Monocyte (primary cell): Measurements from ENCODE around the genes HDAC4 and RNPEPL1.

DNA sequence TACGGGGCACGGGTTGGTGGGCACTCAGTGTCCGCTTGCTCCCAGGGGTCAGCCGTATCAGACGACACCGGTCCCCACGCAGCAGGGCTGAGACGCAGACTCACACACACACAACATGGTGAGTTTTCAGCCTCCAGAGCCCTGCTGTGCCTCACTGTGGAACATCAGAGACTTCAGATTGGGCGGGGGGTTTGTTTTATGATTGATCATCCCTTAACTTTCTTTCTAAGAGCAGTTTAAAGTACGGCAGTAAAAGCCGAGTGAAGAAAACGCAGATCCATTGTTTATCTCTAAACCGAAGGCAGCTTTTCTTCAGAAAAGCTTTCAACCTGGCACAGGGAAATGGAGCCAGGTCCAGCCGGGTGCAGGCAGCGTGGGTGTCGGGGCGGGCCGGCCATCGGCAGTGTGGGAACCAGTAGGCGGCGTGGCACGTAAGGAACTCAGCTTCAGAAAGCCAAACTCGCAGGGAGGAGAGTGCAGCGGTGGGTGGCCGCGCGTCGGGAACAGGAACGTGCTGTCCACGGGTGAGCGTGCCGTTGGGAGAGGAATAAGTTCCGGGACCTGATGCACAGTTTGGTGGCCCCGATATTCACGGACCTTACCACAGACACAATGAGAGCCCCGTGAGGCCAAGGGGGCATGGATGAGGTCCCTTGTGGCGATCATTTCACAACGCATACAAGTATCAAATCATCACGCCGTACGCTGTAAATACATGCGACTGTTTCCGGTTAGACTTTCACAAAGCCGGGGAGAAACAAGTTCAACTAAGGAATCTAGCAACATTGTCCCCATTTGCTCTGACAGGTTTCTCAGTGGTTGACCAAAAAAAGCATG, 270.3 kb downstream of the TWIST2 start:
- PRO-cap, 2 experiments: no peak in any of the 2 experiments

DNA sequence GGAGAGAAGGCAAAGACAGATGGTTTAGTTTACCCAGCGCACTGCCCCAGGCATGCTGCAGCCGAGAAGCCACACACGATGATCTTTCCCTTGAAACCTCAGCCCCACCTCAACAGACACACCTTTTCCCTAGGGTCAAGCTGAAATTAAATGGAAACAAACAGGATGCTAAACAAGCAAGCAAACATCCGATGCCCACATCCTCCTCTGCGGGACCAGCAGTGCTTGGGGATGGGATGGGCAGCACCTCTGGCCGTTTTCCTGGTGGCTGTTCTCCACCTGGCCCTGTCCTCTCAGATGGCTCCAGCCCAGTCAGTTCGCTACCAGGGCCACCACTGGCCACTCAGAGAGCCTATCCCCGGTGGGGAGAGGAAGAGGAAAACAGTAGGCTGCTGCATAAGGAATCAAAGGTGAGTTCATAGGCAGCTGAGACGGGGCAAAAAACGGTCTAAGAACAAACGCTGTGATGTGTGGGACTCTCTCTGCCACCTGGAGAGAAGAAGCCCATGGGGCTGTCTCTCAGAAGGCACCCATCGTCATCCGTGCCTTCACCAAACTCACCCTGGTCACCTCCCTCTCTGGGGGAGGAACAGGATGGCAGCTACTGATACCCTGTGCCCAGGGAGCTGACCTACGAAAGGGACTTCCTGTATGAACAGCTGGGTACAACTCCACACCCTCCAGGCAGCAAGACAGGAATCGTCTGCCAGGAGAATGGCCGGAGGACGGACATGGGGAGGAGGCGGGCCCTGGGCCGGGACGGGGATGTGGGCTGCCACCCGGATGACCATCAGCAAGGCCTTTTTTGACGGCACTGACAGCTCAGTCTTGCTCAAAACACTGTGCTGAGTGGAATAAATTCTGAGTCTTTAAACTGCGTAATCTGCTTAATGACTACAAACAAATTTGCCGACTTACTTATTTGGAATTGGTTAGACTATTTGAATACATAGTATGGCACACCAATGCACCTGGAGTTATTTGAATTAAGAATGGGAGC, 243.7 kb downstream of the HDAC4 start:
- PRO-cap, 2 experiments: no peak in any of the 2 experiments

DNA sequence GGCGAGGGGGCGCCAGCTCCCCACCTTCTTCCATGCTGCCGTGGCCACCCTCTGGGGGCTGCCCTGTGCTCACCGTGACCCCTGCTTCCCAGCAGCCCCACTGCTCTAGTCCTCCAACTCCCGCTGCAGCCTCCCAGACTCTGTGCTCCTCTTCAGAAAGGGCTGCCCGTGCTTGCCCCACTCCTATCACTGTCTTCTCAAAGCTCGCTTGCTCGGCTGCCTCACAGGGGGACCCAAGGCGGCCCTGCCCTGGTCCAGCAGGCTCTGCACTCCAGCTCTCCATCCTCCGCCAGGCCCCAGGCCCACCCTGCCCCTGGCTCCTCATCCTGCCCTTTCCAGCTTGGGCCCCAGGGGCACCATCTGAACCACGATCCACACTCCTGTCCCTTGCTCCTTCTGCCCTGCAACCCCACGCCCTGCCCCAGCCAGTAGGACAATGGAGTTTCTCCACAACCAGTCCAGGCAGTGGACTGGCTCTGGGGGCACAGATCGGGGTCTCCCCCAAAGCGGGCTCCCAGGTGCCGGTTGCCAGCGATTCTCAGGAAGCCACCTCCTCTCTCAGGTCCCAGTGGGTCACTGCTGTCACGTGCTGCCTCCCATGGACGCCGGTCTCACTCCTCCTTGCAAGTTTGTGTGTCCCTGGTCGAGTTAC, 238.7 kb downstream of the HDAC4 start:
- PRO-cap, 2 experiments: no peak in any of the 2 experiments

DNA sequence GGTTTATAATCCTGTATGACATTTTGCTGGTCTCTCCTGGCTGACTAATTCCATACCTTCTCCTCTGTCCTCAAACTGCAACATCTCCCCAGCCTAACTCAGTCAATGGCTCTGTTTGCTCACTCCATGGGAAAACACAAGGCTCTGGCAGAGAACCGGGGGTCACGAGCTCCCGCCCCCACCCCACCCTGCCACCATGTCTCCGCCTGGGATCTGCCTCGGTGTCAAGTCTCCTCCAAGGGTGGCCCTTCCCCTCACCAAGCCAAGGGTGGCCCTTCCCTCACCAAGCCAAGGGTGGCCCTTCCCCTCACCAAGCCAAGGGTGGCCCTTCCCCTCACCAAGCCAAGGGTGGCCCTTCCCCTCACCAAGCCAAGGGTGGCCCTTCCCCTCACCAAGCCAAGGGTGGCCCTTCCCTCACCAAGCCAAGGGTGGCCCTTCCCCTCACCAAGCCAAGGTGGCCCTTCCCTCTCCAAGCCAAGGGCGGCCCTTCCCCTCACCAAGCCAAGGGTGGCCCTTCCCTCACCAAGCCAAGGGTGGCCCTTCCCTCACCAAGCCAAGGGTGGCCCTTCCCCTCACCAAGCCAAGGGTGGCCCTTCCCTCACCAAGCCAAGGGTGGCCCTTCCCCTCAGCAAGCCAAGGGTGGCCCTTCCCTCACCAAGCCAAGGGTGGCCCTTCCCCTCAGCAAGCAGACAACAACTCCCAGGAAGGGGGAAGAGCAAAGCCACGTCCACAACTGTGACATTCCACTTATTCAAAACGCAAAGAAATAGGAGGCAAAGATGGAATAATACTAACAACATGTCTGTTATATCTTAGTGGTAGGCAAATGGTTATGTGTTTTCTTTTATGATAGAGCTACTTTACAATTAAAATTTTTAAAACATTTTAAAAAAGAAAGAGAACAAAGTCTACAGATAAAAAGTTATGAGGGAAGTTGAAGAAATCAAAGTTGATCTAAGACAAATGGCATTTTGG, 168.2 kb downstream of the HDAC4 start:
- PRO-cap, 2 experiments: no peak in any of the 2 experiments

DNA sequence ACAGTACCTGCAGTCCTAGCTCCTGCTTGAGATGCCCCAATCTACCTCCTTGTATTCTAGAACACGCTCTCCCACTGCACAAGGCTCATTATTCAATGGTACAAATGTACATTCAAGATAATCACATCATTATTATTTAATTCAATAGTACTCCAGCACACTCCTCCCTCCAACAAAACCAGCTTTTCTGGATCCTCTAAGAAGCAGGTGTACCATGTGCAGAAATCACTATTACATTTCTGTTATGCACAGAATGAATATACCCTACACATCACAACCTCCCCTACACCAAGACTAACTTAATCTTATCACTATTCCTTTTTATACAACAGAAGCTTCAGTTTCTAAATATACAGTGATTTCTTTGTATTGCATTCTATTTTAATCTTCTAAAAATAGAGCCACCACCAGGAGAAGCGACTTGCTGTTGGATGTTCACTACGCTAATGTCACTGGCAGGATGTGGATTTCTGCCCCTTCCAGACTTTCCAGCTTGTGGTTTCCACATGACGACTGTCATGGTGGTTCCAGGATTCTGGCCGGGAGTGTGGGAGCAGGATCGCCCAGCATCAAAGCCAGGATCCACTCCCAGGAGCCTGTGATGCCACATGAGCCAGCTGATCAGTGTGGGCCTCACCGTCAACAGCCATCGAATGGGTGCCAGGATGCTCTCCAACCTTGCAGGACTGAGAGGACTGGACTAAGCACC, 149.0 kb downstream of the HDAC4 start:
- PRO-cap, 2 experiments: no peak in any of the 2 experiments

DNA sequence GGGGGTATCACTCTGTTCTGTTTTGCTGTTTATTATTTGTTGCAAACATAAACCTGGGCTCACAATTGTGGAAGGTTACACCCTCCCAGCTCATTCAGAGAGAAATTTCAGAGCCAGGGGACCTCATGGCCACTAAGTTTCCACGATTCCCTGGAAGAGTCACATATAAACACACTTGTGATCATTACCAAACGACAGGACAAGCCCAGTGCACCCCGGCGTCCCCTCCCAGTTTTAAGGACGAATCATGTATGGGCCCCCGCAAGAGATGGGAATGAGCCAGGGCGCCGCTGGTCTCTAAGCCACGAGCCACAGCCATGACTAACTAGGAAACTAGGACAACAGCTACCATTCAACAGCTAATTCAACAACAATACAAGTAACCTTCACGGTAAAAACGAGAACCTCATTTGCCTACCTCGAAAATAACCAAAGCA, 126.6 kb downstream of the HDAC4 start:
- PRO-cap, 2 experiments: peak in 2 of 2 experiments; most common plus-strand start position 264 of the sequence (in 2); most common minus-strand start position 232 of the sequence (in 1)

GRCh38 chr2:239330294-239330652, 70.5 kb downstream of the HDAC4 start:
- PRO-cap, 2 experiments: no peak in any of the 2 experiments

- PRO-cap, 2 experiments: peak in 2 of 2 experiments; most common plus-strand start chr2:239400868 (in 1); most common minus-strand start chr2:239400968 (in 2)
Measured at GRCh38 chr2:239400706-239401487, at the start of gene HDAC4. Gene HDAC4, minus strand, starts transcription at chr2:239401020.

DNA sequence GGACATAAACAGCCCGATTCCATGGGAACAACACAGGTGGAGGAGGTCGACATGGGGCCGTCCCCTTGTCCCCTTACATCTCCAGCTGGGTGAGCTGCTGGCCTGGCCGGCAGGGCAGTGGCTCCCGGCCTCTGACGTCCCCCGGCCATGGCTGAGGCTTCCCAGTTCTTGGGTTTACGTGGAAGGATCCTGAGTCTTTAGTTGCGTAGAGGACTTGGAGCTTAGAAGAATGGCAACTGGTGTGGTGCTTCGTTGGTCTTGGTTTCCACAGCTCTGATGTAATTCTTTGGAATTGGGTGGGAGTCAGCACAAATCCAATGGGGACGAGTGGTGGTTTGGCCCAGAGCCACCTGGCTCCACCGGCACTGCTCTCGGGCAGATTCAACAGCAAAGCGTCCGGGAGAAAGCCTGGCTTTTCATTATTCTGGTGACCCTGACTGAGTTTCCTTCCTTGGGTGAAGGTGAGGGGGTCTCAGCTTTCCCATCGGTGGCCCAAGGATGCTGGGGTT, 98.4 kb upstream of the HDAC4 start:
- PRO-cap, 2 experiments: no peak in any of the 2 experiments

DNA sequence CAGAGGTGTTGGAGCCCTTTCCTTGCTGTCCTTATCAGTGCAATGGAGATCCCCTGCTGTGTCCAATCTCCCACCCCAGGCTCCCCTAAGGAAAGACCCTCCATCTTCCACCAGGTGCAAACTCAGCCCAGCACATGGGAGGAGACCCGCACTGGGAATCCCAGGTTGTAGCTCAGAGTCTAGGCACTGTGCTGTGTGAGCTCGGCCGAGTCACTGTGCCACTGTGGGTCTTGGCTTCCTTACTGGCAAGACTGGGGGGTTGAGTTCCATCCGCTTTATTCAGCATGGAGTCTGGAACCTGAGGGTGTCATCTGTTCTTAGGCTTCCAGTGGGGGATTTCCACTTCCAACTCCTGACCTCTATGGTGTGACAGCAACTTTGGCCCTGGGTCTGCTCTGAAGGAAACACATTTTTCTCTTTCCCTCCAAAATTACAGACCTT, 237.1 kb upstream of the HDAC4 start:
- PRO-cap, 2 experiments: no peak in any of the 2 experiments

- PRO-cap, 2 experiments: no peak in any of the 2 experiments
Measured at GRCh38 chr2:239725369-239725789, 299.8 kb downstream of the NDUFA10 start.

- PRO-cap, 2 experiments: peak in 2 of 2 experiments; most common plus-strand start chr2:239757096 (in 2)
Measured at GRCh38 chr2:239756629-239757294, 268.4 kb downstream of the NDUFA10 start.

- PRO-cap, 2 experiments: no peak in any of the 2 experiments
Measured at GRCh38 chr2:239953424-239954078, 71.6 kb downstream of the NDUFA10 start.

- PRO-cap, 2 experiments: no peak in any of the 2 experiments
Measured at GRCh38 chr2:240387577-240388047, 47.9 kb upstream of the GPC1 start.

- PRO-cap, 2 experiments: no peak in any of the 2 experiments
Measured at GRCh38 chr2:240434589-240435103, 817 bp upstream of the GPC1 start.

DNA sequence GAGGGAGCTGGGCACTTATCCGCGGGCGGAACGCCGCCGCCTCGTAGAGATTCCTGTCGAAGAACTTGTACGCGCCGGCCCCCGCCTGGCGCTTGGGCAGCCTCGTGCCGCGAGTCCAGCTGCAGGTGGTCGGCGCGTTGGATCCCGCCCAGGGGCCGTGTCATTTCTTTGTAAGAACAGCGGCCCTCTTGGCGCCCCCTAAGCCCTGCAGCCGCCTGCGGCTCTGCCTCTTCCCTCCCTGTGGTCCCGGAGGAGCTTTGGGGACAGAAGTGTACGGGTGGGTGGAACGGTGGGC, 1.2 kb downstream of the GPC1 start:
- PRO-cap, 2 experiments: no peak in any of the 2 experiments

DNA sequence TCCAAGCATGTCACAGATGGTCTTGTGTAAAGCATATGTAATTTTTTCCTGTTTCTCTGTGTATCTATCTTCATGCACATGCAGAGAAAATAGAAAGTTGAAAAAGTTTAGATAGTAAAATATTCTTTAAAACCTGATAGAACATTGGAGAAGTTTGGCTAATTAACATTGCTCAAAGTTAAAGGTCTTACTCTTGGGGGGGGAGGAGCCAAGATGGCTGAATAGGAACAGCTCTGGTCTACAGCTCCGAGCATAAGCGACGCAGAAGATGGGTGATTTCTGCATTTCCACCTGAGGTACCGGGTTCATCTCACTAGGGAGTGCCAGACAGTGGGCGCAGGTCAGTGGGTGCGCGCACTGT, 13.5 kb downstream of the ANKMY1 start:
- PRO-cap, 2 experiments: no peak in any of the 2 experiments

- PRO-cap, 2 experiments: peak in 1 of 2 experiments; most common minus-strand start chr2:240559119 (in 1)
Measured at GRCh38 chr2:240558594-240559406, 1.0 kb upstream of the ANKMY1 start.

DNA sequence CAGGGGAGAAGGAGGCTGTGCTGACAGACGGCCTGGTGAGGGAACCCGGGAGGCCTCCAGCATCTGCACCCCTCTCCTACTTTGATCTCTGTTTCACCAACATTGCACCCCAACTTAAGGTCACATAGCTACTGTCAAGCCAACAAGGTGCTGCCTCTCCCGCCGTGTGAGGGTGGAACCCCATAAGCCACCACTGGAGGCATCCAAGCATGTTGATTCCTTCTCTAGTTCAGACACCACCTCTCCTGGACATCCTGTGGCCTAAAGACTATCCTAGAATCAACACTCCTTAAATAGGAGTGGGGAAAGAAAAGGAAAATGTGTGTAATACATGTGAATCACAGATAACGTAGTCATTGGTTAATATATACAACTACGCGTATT, 3.5 kb upstream of the RNPEPL1 start:
- PRO-cap, 2 experiments: peak in 2 of 2 experiments; most common plus-strand start position 232 of the sequence (in 1); most common minus-strand start position 87 of the sequence (in 1)

- PRO-cap, 2 experiments: peak in 2 of 2 experiments; most common plus-strand start chr2:240568495 (in 2); most common minus-strand start chr2:240568675 (in 2)
Measured at GRCh38 chr2:240568280-240569025, at the start of gene RNPEPL1. Gene RNPEPL1, plus strand, starts transcription at chr2:240568484.